Cerebellum (tissue), 5 donors: Measurements from ENCODE around the genes VDR, SENP1, PFKM and DHH.

- PRO-cap, 3 experiments: no peak in any of the 3 experiments
- RAMPAGE, long total RNA: no peak
Measured at GRCh38 chr12:47834115-47835607, 15.0 kb upstream of the HDAC7 start.

DNA sequence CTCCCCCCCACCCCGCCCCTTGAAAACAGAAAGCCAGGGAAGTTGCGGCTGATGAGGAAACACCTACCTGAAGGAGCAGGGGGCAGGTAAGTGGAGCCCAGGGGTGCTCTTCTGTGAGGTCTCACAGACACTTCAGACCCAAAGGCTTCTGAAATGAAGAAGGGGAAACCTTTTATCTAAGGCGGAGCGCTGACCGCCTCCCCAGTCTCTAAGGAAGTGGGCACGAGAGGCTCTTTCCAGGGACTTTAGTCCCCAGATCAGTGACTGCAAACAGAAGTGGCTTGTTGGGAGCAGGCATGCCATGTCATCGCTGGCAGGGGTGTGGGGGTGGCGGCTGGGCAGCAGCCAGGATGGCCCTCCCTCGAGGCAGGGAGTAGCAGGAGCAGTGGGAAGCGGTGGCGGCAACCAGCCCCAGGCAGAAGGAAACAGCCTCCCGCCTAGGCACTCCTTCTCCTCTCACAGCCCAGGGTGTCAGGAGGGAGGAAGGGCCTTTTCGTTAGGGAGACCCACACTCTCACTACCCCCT lies 22.1 kb downstream of the VDR start:
- PRO-cap, 3 experiments: no peak in any of the 3 experiments
- RAMPAGE, long total RNA: no peak

DNA sequence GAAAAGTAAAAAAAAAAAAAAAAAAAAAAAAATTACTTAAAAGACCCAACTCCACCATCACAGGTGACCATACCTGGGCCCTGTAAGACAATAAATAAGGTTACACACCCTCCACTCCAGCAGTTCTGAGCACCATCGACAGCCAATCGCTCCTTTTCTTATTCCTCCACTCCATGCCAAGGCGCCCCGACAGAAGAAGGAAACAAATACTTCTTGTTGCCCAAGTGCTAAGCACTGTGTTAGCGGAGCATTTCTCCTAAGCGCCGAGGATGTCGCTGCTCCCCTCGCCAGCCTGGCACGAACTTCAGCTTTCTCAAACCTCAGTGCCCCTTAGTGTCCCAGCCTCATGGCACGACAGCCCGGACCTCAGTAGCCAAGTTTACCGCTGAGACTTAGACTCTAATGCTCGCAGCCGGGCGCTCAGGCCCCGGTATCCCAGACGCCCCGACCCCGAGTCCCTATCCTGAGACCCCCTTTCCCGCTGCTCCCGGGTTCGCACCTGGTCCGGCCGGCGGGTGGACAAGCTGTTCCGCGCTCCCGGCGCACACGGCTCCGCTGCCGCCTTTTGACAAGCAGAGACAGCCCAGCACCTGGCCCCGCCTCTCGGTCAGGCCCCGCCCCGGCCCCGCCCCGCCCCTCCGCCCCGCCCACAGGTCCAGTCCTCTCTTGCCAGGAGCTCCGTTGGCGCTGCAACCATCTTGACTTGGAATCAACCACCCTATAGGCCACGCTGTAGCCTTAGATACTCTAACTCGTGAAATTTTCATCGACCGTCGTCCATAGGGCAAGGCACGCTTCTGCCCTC lies at the start of gene VDR:
Gene VDR, minus strand, starts transcription at position 539 of the 805 bp plus-strand sequence.
- PRO-cap, 3 experiments: peak in 3 of 3 experiments; most common plus-strand start position 692 of the sequence (in 1); most common minus-strand start position 567 of the sequence (in 3)
- RAMPAGE, long total RNA: no peak

GRCh38 chr12:48105756-48106463 lies at the start of gene SENP1:
SENP1 (minus strand) TSS chr12:48106079.
- PRO-cap, 3 experiments: peak in 3 of 3 experiments; most common plus-strand start chr12:48106172 (in 2); most common minus-strand start chr12:48106025 (in 2)
- RAMPAGE, long total RNA: no peak

DNA sequence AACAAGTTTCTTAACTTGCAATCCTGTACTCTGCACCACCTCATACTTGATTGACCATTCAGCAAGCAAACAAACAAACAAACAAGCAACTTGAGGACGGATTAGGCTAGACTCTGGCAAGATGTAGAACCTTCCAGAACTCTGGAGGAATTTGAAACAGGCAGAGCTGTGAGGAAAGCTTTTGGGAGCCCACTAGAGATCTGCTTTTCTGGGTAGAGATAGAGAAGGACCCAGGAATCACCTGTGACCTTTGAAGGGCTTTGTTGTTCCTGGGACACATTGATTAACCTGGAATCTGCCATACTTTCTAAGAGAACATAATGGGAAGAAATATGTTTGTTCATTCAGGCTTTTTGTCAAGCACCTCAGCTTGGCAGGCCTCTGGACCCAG lies 757 bp upstream of the SENP1 start:
- PRO-cap, 3 experiments: peak in 1 of 3 experiments; most common plus-strand start position 136 of the sequence (in 1); most common minus-strand start position 52 of the sequence (in 1)
- RAMPAGE, long total RNA: no peak

- PRO-cap, 3 experiments: peak in 3 of 3 experiments; most common plus-strand start chr12:48119364 (in 3); most common minus-strand start chr12:48119192 (in 2)
- RAMPAGE, long total RNA: start-site peak on the plus strand at chr12:48119341-48119371, 399 and 184 reads in 2 replicates
Measured at GRCh38 chr12:48119060-48120109, at the start of gene PFKM. PFKM (plus strand) TSS chr12:48119364.

DNA sequence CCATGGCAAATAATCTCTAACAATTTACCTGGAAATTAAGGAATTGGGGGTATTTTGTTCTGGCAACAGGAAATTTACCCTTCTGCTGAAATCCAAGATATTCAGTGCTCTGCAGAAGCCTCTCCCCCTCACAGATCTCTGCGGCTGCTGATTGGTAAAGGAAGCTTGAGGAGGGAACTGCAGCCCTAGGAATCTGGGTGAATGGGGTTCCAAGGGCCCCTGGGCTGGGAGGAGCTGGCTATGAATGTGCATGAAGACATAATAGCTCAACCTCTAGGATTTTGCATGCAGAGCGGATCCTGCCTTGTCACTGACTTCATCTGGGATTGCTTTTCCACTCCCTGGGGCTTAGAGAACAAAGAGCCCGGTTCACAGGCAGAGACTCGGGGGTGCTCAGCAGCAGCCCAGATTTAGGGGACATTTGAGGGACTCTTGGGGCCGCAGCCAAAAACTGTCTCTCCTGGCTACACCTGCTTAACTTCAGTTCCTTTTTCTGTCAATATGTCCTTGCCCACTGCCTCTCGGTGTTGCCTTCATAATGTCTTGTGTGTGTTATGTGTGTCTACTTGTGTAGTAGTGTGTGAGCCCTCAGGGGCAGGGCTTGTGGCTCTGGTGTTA lies 1.7 kb downstream of the CCDC184 start:
- PRO-cap, 3 experiments: peak in 1 of 3 experiments; most common plus-strand start position 176 of the sequence (in 1); most common minus-strand start position 132 of the sequence (in 1)
- RAMPAGE, long total RNA: no peak

- PRO-cap, 3 experiments: peak in 1 of 3 experiments; most common plus-strand start chr12:48198865 (in 1); most common minus-strand start chr12:48198790 (in 1)
- RAMPAGE, long total RNA: no peak
Measured at GRCh38 chr12:48198426-48199260, 4.4 kb downstream of the OR10AD1 start.

DNA sequence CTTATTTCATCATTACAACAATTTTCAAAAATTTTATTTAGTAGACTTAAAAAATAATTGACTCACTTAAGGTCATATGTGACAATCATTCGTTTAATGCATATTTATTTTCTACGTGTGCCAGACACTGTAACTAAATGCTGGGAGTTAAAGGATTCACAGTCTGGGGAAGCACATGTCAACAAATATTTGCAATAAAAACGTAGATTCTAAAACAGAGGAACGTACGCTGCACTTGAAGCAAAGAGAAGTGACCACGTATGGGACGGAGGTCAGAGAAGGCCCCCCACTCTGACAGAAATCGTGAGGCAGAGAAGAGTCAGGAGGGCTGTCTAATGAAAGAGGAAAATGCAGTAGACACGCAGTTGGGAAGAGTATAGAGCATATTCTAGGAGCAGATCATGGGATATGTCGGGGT lies 1.1 kb upstream of the ZNF641 start:
- PRO-cap, 3 experiments: no peak in any of the 3 experiments
- RAMPAGE, long total RNA: no peak

- PRO-cap, 3 experiments: no peak in any of the 3 experiments
- RAMPAGE, long total RNA: no peak
Measured at GRCh38 chr12:48656704-48656959, 25.4 kb downstream of the KANSL2 start.

DNA sequence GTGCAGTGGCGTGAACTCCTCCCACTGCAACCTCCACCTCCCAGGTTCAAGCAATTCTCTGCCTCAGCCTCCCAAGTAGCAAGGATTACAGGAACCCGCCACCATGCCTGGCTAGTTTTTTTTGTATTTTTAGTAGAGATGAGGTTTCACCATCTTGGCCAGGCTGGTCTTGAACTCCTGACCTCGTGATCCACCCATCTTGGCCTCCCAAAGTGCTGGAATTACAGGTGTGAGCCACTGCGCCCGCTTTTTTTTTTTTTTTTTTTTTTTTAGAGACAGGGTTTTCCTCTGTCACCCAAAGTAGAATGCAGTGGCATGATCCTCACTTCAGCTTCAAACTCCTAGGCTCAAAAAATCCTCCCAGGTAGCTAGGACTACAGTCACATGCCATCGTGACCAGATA lies 17.4 kb downstream of the KANSL2 start:
- PRO-cap, 3 experiments: no peak in any of the 3 experiments
- RAMPAGE, long total RNA: no peak

DNA sequence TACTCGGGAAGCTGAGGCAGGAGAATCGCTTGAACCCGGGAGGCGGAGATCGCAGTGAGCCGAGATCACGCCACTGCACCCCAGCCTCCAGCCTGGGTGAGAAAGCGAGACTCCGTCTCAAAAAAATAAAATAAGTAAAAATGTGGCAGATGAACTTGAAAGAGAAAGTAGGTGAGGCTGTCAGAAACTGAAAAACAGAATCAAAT lies 708 bp upstream of the CCNT1 start:
- PRO-cap, 3 experiments: no peak in any of the 3 experiments
- RAMPAGE, long total RNA: no peak

DNA sequence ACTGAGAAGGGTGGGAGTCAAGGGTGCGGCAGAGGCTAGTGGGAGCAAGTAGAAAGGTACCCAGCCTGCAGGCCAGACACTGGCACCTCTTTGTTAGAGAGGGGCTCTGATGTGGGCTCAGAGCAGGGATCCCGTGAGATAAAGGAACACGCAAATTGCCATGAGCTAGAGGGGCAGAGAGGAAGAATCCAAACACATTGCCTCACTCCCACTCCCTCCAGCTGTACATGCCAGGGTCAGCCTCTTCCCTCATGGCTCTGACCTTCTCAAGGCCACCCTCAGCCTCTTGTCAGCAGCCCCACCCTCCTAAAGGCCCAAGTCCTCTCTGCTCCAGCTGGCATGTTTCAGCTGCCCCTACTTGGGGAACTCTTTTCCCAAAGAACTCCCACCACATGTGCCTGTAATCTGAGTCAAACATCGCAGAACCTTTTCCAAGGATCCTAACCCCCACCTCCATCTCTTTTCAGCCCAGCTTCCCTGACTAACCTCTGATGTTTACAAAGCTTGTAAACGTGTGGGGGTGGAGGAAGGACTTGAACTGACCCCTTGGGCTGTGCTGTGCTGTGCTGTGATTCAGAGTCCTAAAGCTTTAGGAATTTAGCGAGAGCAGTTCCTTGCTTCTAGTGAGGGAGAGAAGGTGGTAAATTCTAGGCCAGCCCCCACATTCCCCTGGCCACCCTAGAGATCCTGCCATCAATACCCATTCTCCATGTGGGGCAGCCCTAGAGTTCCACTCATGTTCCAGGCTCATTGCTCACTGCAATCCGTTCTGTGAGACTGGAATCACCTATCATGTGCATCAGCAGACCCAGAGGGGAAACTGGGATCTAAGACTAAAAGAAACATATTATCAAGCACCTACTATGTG lies 7.3 kb upstream of the CACNB3 start:
- PRO-cap, 3 experiments: no peak in any of the 3 experiments
- RAMPAGE, long total RNA: no peak

GRCh38 chr12:48995199-48996271 lies 3.6 kb downstream of the DDN start:
- PRO-cap, 3 experiments: no peak in any of the 3 experiments
- RAMPAGE, long total RNA: no peak

- PRO-cap, 3 experiments: no peak in any of the 3 experiments
- RAMPAGE, long total RNA: no peak
Measured at GRCh38 chr12:49019099-49019494, 521 bp upstream of the PRKAG1 start.

- PRO-cap, 3 experiments: no peak in any of the 3 experiments
- RAMPAGE, long total RNA: no peak
Measured at GRCh38 chr12:49019495-49020297, 1.1 kb upstream of the PRKAG1 start.

DNA sequence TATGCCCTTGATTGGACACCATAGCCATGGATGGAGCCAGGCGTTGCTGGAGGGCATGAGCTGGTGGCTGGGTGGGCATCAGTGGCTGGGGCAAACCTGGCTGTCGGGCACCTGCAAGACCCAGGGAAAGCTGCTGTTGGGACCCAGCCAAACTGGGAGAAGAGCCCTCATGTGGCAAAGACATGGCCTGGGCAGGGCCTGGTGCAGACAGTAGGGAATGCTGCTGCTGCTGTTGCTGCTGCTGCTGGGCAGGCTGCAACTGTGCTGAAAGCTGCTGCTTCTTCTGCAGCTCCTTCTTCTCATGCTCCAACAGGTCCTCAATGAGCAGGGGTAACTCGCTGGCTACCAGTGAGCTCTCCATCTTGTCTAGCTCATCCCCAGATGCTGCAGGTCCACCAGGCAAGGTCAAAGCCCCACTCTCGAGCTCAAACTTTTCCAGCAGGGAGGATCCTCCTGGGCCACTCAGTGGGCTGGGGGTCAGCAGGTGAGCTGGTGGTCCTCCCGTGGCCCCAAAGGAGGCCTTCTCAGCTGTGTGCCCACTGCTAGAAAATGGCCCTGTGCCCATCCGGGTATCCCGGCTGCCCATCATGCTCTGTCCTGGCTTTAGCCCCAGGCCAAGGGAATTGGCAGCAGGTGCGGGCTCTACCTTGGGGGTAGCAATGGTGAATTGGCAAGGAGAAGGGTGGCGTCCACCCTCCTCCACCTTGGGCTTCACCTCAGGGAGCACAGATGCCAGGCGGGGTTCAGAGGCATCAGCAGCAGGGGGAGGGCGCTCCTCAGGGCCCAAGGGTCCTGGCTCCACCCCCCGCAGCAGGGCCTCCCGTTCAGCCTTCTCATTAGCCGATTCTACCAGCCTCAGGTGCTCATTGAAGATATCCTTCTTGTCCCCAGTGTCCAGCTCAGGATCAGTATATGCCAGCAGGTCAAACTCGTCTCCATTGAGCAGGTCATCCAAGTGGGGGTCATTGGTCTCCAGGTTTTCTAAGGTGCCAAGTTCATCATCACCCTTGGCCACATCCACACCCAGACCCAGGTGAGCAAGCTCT lies 19.0 kb upstream of the PRKAG1 start:
- PRO-cap, 3 experiments: no peak in any of the 3 experiments
- RAMPAGE, long total RNA: no peak

DNA sequence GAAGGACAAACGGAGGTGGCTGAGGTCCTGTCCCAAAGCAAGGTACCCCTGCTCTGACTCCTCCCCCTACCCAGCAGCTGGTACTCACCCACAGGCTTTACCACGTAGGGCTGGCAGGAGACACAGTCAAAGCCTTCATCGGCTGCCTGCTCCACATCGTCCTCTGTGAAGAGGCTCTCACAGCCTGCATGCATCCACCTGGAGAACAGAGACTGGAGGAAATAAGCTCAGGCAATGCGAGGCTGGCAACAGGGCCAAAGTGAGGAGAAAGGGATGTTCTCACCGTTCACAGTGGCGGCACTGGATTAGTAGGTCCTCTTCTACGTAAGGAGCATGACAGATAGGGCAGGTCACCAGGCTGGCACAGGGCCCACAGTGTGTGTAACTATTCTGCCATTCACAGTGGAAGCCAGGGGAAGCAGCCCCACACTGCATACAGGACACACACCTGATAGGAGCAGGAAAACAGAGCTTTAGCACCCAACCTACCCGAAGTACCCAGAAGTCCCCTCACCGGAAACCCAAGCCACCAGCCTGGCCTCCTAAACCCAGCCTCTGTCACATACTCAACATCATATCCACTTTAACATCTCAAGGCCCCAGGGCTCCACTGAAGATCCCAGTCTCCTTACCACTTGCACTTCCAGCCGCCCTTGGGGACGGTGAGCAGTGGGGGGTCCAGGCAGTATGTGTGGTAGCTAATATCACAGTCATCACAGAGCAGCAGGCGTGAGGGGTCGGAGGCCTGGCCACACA lies 14.4 kb downstream of the KMT2D start:
- PRO-cap, 3 experiments: no peak in any of the 3 experiments
- RAMPAGE, long total RNA: no peak

GRCh38 chr12:49094089-49095132 lies at the start of gene DHH:
DHH (minus strand) TSS chr12:49094801.
- PRO-cap, 3 experiments: no peak in any of the 3 experiments
- RAMPAGE, long total RNA: no peak

GRCh38 chr12:49130027-49130560 lies 1.1 kb downstream of the TUBA1B start:
- PRO-cap, 3 experiments: peak in 1 of 3 experiments; most common plus-strand start chr12:49130502 (in 1); most common minus-strand start chr12:49130319 (in 1)
- RAMPAGE, long total RNA: no peak